RPMI7951 (cell line): ENCODE measurements around a stretch of chr10.

DNA sequence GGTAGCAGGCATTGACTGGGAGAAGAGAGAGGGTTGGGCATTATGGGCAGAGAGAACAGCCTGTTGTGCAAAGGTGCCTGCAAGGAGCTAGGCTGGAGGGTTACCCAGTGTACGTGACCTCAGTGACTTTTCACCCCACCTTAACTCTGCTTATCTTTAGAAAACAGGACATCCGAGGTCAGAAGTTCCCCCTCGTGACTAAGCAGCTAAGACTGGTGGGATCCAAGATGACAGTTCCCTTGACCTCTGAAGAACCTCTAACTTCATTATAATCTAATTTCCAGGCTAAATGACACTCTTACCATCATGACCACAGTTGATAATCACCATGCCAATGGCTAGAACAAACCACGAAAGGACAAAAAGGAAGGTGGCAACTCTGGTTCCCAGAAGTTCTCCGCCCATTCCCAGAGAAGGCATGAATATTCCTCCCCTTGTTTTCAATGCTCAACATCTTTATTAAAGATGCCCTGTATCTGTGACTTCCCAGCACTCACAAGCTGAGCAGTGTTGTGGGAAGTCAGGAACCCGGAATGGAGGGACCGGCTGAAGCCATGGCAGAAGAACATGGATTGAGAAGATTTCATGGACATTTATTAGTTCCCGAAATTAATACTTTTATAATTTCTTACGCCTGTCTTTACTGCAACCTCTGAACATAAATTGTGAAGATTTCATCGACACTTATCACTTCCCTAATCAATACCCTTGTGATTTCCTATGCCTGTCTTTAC is 4.9 kb upstream of the ADAMTS14 start:
- RAMPAGE, long total RNA, result no peak

GRCh38 chr10:71064544-71065010 is 147.8 kb upstream of the UNC5B start:
- RAMPAGE, long total RNA, result no peak

- RAMPAGE, long total RNA, result no peak
These were observed 36.6 kb downstream of the UNC5B start for GRCh38 chr10:71248945-71249452.

DNA sequence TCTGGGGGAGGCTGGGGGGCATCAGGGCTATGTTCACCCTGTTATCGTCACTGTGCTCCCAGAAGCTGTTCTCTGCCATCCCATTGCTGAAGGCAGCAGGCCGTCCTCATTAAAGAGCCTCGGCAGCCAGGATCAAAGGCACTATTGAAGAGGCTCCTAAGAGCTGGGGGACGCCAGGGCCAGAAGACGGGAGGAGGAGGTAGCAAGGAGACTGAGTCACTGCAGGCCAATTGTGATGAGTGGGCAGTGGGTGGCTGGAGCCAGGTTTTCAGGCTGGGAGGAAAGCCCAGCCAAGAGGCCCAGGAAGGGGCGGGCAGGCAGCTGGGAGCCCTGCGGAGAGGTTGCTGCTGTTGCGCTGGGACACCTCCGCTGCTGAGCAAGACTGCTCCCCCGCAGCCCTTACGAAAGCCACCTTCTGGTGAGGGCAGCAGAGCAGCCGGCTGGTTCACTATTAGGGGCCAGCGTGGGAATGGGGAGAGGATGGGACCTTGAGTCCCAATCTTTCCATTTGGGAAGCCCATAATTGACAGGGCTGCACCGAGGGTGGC is 48.3 kb downstream of the UNC5B start:
- RAMPAGE, long total RNA, result no peak

DNA sequence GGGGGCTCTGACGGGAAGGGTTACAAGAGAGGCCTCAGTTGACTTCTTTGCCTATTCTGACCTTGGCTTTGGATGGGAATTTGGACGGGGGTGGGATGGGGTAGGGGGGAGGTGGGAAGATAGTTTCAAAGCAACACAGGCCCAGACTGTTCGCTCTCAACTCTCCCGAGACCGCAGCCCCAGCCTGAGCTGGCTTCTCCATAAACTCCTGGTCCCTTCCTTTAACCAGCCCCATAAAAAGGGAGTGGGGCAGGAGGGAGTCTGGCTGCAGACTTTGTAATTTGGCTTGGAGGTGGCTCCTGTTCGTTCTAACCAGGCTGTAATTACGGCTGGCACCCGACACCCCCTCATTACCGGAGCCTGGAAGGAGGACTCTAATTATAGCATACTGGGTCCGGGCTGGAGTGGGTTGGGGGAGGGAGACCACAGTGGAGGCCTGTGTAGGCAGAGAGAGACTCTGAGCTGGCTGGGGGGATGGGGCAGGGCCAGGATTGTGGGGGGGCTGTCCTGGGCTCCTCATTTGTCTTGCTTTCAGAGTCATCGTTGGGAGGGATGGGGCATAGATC is 49.6 kb downstream of the UNC5B start:
- RAMPAGE, long total RNA, result no peak

DNA sequence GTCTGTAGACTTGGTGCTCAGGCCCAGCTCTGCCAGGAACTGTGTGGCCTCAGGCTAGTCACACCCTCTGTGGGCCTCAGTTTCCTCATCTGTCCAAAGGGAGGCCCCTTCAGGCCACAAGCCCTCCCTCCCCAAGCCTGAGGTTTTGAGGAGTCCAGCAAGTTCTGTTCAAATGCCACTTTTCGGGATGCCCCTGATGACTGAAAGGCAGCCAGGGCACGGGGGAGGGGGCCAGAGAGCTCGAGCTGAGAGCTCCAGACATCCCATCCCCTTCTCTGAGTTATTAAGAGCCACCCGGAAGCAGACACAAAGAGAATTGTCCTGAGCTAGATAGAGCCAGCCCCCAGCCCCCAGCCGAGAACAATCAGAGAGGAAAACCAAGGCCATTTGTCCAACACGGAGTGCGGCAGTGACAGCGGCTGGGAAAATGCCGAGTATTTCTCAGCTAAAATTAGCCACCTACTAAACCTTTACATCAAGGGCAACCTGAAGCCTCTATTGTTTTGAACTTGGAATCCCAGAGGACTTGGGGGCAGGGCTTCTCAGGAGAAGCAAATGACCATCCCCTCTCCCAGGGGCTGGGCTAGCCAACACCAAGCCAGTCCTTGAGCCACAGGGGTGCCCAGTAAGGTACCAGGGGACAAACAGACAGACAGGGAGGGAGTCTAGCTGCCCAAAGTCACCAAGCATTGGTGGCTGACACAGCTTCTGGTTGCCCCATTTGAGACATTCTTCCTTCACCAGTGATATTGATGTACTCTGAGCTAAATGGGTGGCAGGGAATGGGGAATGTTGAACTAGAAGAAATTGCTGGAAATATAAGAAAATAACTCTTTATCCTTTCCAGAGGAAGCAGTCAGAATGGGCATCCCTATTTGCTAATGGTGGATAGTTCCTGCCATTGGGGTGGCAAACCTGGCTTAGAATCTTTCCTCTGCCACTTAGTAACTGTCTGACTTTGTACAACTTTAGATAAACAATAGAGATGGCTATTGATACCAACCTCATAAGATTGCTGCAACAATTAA is 51.2 kb downstream of the UNC5B start:
- RAMPAGE, long total RNA, result no peak

DNA sequence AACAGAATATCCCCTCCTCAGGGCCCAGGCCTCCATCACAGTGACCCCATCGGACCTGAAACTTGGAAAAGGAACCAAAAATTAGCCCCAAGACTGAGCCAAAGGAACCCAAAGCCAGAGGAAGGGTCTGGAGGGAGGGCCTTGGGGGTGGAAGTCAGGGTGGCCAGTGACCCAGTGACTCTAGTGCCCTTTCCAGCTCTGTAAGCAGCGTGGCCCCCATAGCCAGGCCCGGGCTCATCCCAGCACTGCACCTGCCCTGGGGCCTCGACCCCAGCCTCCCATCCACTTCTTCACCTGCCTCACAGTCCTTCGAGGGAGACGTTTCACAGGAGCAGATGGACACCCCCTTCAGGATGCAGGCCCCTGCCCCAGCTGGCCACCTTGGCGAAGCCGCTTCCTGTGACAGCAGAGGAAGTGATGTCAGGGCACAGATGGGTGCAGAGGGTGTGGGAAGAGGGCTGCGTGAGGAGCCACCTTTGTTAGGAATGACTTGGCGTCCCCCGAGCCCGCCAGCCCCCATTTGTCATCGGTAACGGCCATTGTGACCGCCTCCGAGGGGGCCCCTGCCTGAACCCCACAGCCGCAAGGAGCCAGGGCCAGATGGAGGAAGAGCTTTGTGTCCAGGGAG is 47.5 kb upstream of the SLC29A3 start:
- RAMPAGE, long total RNA, result no peak

DNA sequence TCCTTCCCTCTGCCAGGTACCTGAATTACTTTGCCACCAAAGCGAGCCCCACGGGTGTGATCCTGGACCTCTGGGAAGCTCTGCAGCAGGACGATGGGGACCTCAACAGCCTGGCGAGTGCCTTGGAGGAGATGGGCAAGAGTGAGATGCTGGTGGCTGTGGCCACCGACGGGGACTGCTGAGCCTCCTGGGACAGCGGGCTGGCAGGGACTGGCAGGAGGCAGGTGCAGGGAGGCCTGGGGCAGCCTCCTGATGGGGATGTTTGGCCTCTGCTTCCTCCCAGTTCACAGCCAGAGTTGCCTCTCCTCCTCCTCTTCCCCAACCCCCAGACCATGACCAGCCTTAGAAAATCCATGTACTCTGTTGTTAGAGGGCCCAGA is 20.0 kb upstream of the SLC29A3 start:
- RAMPAGE, long total RNA, result no peak

GRCh38 chr10:71300108-71300585 is 18.9 kb upstream of the SLC29A3 start:
- RAMPAGE, long total RNA, result no peak

DNA sequence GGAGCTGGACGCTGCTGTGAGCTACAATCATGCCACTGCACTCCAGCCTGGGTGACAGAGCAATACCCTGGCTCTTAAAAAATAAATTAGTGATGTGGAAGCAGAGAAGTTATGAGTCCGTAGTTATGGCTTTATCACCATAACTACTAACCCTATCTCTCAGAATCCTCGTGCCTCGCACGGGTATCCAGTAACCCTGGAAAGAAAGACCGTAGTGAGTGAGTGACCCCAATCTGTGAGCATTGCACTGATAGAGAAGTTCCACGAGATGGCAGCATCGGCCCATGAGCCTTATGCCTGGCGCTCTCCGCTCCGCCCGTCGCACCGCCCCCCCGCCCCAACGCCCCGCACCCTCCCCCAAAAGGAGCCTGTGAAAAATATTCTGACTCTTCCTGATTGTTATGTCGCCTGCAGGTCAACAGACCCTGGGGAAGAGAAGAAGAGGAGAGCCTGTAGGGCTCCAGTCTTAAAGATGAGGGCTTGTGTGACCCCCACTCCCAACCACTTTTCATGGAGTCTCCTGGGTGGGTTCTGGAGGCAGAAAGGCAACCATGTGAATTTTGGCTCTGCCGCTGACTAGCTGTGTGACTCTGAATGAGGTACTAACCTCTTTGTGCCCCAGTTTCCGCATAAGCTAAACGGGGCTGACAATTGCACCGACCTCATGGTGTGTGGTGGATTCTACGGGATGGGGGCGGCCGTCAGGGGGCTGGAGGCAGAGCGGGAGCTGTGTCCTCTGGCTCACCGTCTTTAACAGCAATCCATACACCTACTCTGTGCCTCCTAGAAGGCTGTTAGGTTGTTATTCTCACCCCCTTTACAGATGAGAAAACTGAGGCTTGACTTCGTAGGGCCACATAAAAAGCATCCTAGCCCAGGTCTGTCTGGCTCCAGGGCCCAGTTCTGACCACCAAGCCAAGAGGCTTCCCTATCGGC is 4.6 kb upstream of the SLC29A3 start:
- RAMPAGE, long total RNA, result no peak

- RAMPAGE, long total RNA, result no peak
These were observed 19.9 kb downstream of the SLC29A3 start for GRCh38 chr10:71338877-71339466.

DNA sequence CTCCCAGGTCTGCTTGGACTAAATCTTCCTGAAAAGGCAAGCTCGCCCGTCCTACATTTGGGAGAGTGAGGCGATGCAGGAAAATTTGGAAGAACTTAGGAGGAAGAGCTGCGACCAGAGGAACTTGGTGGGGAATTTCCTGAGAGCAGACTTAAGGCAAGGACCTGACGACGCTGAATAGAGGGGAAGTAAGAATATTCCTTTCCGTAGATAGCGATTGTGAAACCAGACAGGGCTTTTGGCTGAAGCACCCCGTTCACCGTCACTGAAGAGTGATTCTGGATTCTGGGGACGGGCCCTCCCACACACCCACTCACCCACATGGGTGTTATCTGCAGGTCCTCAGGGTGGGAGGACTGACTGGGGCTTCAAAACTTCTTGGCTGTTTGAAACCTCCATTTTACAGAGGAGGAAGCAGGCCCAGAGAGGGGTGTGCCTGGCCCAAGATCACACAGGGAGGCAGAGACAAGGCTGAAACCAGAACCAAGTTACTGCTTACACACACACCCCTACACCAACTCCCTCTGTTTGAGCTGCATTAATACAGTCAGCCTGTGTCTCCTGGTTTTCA is 37.3 kb upstream of the CDH23 start:
- RAMPAGE, long total RNA, result no peak

- RAMPAGE, long total RNA, result no peak
These were observed 97.5 kb downstream of the C10orf105 start for GRCh38 chr10:71621611-71622944.

DNA sequence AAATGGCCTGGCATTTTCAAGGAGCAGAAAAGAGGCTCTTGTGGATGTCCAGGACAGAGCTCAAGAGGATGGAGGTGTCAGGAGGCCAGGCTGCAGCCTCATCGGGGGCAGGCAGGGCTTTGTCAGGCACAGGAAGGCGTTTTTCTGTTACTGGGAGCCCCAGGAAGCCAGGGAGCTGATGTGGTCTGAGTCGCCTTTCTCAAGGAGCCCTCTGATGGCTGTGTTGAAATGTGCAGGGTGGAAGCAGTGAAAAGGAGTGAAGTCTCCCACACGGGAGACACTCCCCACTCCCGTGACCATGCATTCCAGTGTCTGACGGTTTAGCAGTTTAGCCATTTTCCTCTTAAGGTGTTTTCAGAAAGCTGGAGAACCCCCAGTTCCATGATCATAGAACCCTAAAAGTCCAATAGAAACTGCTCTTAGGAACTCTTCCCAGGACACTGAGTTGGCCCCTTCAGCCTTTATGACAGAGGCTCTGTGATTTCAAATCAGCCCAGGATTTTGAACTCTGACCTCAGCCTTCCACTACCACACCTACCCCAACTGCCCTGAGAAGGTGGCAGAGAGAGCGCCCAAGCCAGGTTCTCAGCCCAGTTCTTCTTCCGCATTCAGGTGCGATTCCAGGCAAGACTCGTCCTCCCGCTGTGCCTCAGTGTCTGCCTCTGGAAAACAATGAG is 96.1 kb downstream of the C10orf105 start:
- RAMPAGE, long total RNA, result no peak

- RAMPAGE, long total RNA, result no peak
These were observed 40.0 kb downstream of the C10orf105 start for GRCh38 chr10:71679458-71680162.

- RAMPAGE, long total RNA, result no peak
These were observed 16.4 kb upstream of the C10orf105 start for GRCh38 chr10:71735819-71736636.

- RAMPAGE, long total RNA, result no peak
These were observed 38.1 kb upstream of the VSIR start for GRCh38 chr10:71811289-71811984.

DNA sequence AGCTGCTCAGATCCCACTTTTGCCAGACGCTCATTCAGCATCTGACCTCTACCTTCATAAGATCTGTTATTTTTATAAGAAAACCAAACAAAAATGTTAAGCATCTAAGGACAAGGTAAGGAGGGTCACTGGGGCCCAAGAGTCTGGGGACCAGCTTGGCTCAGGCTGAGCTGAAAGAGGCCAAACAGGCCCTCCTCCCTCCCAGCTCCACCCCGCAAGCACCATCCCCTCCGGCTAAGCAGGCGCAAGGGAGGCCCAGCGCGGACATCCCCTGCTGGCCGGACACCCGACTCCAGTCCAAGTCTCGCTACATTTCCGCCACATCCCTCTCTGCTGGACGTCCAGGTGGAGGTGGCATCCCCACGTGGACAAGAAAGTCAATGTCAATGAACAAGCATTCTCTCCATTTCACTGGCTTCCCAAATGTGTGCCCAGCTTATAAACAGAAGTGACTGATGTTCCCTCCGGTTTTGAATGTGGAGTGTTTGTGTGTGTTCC is 35.6 kb downstream of the PSAP start:
- RAMPAGE, long total RNA, result no peak

DNA sequence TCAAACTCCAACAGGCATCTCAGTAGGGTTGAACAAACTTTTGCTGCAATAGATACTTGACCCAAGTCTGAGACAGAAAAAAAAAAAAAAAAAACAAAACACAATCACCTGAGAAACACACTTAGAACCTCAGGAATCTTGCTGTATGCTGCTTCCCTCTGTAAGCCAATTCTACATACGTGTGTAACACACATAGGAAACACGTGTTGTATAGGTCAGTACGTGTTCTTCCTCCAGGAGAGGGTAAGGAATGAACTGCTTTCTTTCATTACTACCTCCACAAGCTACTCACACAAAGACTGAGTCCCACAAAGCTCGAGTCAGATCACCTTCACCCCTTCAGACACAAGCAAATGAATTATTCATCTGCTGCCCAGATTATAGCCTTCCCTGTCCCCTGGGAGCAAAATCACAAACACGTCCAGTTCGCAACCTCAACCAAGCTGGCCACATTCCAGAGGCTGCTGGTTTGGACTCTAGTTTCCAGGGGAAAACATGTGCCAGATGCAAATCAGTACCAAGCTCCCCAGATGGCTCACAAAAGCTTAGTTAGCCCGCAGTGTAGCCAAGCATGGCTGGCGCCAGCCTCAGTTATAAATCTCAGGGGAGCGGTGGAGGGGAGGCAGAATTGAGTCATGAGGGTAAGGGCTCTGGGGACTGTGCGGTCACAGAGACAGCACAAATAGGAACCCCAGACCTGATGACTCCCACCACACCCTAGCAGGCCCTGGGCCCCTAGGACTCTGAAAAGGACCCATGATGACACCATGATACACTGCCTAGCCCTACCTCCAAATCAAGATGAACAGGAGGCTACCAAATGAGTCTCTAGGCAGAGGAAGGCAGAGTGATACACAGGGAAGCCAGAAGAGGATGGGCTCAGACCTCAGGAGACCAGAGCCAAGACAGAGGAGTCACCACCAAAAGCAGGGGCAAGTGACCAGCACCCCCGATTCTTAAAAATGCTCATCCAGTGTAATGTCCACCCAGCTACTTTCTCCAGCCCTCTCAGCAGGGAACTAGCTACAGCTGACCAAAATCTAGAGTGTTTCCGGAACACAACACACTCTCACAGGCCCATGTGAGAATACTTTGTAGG is 15.0 kb downstream of the PSAP start:
- RAMPAGE, long total RNA, result no peak

DNA sequence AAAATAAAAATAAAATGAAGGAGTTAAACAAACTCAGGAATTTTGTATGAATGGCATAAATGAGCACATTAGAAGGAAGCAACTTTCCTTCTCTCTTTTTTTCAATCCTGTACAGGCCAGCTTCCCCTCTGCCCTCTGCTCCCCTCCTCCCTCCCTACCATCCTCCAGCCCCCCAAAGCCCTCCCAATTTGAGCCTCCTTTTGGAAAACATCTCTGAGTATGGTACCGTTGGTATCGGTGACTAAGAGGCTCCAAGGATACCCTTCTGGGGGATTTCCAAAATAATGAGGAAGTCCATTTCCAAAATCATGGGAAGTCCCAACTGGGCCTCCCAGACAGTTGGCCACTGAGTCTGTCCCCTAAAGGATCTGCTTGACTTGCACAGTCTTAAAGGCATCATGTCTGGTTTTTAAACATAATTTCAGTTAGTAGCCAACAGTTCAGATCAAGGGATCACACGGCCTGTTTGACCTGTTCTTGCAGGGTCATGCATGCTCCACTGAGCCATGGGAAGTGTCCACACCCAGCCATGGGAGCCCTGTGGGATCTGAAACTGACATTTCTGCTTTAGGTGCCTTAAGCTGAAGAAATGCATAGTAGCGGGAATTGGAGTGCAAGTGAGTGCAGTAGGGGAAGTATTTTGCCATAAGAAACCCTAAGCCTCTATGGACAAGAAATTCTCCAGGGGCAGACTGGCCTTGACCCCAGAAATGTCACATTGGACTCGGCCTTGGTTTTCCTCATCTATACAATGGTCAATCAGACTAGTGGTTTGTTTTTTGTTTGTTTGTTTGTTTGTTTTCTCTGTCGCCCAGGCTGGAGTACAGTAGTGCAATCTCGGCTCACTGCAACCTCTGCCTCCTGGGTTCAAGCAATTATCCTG is 39.1 kb upstream of the PSAP start:
- RAMPAGE, long total RNA, result no peak